Mammary microvascular endothelial cell (primary cell): ENCODE measurements around a stretch of chr5.

DNA sequence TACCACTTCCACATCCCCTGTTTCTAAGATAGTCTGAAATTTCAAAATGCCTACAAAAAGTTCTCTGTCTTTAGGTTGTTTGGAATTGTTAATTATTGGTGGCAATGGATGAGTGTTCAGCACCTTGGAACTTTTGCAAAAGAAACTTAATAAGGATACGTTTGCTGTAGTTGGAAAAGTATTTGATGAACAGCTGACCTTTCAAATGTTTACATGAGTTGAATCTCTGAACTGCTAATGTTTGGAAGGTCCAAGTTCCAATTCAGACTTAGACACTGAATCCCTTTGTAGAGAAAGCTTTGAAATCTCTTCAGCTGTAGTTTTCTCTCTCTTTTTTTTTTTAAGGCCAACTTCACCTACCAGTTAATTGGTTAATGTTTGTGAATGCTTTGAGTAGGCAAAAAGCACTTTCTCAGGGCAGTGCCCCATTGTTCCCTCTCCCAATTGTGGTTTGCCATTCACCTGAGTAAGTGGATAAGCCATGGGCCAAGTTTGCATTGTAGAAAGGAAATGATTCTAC lies 156.3 kb upstream of the ELL2 start:
- RAMPAGE, long total RNA: no peak

DNA sequence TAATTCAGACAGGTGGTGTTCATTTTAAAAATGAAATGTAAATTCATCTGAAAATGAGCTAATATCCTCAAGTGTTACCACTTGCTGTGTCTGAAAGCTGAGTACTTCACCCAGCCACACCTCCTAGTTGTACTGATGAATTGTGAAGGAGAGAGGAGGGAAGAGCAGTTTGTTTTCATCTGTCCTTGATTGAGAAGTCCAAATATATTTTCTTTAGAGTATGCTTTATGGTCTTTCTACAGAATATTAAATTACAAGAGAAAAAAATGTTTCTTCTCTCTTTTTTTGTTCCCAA lies 165.7 kb upstream of the ELL2 start:
- RAMPAGE, long total RNA: no peak

- RAMPAGE, long total RNA: no peak
Measured at GRCh38 chr5:96292600-96293467, 140.2 kb downstream of the PCSK1 start.

DNA sequence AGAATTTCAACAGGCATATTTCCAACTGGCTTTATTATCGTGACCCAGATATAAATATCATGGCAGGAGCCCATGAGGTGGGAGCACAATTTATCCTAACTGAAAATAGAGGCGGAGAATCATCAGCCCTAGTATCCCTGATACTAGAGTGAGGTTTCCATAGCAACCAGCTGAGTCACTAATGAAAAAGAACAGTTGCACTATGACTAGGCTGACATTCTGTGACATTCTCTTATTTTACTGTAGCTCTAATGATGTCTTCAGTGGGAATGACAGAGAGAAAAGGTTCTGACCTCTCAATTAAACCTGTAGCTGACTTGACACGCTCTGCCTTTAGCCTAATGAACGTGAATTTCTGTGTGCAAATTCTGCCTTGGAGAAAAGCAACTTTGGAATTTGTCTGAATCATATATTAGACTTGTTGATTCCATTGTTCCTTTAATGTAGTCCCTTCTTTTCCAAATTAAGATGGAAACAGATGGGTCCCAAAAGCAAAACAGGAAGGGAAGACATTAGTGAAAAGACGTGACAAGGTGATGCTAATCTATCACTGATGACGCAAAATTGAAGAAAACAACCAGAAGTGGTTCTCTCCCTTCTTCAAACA lies 96.2 kb upstream of the CAST start:
- RAMPAGE, long total RNA: no peak

- RAMPAGE, long total RNA: no peak
Measured at GRCh38 chr5:96629672-96630353, 32.4 kb upstream of the CAST start.

DNA sequence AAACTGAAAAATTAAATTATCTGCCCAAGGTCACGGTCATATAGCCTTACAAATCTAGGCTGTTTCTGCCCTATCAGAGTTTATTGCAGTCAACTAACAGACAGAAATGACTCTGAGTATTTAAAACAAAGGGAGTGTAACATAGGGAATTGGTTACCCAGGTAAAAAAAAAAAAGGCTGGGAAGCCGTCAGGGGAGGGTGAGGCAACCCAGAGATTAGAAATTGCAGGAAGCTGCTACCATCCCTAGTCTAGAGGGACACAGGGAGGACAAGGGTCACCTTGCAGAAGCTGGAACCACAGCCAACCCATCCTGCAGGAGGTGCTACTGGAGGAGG lies 6.4 kb downstream of the CAST start:
- RAMPAGE, long total RNA: no peak

DNA sequence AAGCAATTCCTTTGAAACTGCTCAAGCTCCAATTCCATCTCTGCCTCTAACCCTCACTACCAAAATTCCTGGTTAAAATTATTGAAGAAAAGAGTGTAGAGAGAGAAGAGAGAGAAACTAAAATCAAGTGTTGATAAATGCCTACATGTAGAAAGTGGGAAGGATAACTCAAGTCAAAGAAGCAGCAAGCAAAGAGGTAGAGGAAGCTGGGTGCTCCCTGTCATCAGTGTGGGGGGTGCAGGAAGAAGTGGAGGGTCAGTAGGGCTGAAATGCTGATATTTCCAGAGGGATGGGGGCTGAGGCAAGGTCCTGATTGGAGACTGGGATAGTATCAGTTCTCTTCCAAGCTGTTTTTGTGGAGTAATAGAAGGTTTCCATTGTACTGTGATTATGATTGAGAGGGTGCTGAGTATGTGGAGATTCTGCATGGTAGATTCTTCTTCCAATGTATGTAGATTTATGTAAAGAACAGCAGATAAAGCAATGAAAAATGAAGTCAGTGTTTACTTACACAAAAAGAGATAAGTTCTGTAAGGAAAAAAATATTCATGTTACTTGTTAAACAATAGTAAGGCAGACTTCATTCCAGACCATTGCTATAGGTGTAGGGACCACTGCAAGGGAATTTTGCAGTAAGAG lies 24.2 kb downstream of the CAST start:
- RAMPAGE, long total RNA: no peak

DNA sequence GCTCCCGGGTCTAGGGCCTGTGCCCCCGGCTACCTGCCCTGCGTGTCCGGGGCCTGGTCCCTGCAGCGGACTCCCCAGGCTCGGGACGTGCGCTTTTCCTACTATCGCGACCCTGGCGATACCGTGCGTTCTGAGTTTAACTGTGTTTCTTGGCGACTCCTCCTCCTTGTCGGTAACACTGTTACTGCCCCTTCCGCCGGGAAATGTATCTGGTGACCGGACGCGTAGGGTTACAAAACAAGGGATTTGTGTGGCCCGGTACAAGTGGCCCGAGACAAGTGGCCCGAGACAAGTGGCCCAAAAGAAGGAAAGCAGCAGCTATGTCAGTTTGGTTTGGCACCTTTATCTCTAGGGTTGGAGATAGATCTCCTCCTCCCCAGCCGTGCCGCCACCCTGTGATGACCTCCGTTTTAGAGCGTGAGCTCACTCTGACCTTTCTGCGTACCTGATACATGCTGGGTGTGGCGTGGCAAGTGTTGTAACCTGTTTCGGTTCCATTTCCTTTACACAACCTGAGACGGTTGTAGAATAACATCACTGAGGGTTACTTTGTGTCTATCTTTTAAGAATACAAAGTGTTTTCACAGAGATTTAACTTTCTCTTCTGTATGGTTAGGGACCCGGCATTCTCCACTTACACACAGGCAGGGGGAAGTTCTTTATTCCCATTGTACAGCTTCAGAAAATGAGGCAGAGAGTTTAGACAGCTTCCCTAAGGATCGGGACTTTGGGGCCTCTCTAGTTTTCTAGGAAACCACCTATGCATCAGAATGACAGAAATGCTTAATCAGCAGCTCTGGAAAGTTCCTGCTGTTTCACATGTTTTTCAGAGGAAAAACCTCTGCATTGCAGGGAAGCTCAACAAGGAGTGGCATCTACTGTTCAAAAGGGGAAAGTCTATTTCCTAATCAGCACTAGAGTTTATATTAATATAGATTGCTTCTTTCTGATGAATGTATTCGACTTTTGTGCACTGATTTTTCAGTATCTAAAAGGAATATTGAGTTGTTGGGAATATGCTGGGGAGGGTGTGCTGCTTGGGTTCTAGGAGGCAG lies 41.1 kb downstream of the CAST start:
- RAMPAGE, long total RNA: no peak

DNA sequence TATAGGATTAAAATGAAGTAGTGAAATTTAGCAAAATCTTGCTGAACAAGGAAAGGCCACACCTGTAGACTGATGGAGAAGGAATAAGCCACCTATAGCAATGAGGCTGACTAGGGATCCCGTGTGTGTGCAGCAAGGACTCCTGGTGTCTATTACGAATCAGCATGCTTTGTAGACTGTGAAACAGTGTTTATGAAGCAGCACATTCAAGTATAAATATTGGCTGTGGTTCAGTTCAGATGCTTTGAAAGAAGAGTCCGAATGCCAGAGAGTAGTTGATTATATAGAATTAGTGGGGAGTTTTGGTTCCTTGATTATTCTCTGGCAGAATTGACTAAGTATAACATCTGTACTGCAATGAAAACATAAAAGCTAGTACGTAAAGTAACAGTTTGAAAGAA lies 41.8 kb downstream of the CAST start:
- RAMPAGE, long total RNA: no peak

DNA sequence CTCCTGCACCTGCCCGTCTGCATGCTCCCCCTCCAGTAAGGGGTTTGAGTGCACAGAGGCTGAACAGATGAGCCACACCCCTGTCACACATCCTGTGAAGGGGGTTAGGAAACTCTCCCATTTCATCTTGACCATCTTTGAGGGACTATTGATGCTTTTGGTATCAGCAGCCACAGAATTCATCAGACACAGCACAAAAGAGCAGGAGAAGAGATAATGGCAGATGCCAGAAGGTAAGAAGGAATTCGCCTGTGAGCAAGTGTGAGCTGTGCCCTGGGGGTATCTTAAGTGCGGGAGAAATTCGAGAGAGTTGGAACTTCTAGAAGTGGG lies 68.8 kb downstream of the LIX1 start:
- RAMPAGE, long total RNA: no peak

DNA sequence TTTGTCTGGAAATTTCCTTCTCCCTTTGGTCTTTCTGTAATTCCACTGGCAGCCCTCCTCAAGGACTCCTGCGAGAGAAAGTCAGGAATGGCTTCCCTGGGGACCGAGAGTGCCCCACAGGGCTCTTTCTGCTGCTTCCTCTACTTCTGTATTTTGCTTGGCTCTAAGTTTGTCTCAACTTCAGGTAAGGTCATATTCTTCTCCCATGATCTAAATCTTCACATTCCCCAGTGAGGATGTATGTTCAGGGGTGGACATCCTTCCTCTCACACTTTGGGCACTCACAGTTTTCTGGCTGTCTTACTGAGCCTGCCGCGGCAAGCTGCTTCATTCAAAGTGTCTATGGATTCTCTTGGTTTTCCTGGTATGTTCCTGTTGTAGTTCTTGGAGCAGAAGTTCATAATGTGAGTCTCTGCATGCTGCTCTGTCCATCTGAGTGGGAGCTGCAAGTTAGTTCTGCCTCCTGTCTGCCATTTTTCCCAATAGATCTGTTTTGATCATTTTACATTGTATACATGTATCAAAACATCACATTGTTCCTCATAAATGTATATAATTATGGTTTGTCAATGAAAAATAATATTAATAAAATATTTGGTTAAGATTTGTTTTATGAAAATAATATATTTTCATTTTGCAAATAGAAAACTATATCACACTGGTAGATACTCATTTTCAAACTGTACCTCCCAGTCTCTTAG lies 10.5 kb upstream of the RIOK2 start:
- RAMPAGE, long total RNA: no peak

GRCh38 chr5:98309577-98310369 lies 463.7 kb upstream of the RGMB start:
- RAMPAGE, long total RNA: no peak

- RAMPAGE, long total RNA: no peak
Measured at GRCh38 chr5:98768704-98769043, 4.8 kb upstream of the RGMB start.

DNA sequence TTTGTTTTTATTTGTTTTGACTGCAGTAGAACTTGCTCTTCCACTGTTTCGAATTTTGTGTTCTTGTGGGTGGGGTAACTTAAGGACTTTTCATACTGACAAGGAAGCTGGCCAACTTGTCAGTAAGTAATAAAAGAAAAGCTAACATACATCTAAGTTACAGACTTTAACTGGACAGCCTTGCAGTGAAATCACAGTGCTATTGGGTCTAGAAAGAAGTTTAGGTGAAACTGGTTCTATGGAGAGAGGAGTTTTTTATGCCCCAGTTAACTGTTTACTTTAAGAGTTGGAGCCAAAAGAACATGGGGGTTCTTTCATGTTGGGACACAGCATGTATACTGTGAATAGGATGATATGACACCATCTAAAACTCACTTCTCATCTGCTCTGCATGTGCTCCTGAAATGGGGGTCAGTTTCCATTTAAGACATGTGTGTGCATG lies 13.2 kb downstream of the RGMB start:
- RAMPAGE, long total RNA: no peak

DNA sequence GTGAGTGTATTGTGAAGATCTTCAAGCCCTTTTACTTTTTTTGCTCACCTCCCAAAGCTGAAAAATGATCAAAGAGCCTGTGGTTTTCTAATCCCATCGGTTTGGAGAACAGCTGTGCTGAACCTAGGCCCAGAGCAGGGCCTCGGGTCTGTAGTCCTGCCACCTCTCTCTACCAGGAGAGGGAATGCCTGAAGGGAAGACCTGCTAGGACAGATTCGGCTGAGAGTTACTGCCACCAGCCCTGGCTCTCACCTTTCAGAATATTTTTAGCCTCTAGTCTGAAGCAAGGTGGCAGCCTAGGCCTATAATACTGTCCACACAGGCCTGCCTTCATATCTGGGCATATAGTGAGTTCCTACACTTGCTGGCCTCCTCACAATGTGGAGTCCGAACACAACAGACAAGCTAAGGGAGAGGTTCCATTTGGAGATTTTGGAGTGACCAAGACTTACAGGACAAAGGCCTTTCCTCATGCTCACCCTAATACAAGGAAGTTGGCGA lies 13.8 kb downstream of the RGMB start:
- RAMPAGE, long total RNA: no peak

GRCh38 chr5:98855165-98855772 lies 73.5 kb downstream of the CHD1 start:
- RAMPAGE, long total RNA: no peak

DNA sequence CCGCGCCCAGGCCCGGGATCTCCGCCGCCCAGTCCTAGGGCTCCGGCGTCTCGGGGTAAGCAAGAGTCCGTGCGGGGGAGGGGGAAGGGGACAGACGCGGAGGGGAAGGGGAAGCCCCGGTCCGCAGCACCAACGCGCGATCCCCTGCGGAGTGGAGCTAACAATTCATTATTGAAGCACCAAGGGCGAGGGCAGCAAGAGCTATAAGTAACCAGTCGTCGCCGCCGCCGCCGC lies 302 bp downstream of the CHD1 start:
- RAMPAGE, long total RNA: no peak

- RAMPAGE, long total RNA: no peak
Measured at GRCh38 chr5:98954566-98955063, 25.8 kb upstream of the CHD1 start.

DNA sequence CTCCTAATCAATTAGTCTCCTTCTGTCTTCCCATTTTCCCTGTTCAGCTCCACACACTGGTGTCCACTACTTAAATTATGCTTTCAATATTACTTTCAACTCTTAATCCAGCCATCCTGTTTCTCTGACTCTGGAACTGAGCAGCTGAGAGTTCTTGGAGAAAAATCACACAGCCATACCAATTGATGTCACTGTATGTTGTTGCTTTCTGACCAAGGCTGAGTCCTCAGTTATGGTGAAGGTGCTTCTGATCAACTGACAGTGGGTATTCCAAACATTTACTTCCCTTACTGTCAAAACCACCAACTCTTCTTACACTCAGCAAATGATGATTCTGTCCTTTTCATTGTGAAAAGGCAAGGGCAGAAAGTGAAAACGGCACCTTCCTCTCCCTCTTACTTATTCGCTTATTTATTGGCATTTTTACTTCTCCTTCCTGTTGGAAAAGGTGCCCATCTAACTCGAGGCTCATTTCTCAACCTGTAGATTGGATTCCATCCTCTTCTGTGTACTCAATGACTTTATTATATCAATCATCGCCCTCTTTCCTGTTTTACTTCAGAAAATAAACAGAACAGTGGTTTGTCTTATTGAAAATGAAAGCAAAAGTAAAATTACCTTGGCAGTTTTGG lies 104.2 kb upstream of the CHD1 start:
- RAMPAGE, long total RNA: no peak

- RAMPAGE, long total RNA: no peak
Measured at GRCh38 chr5:100052619-100053222, 482.5 kb upstream of the FAM174A start.